ENCODE measurements around the gene HOXC9.

GRCh38 chr12:53939437-53940152, 964 bp downstream of the HOXC13 start:
- PRO-cap, 2 experiments: no peak in any of the 2 experiments

DNA sequence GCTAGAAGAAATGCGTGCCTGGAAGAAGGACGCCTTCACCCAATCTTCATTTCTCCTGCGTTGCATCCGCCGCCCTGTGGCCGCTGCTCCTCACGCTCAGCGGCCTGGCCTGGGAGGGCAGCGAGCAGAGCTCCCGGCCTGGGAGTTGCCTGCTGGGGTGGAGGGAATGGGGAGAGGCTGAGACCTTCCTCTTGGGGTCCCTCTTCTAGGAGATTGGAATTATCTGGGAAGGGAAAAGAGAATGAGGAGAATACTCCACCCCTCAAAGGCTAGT, 2.4 kb upstream of the HOXC12 start:
- PRO-cap, 2 experiments: no peak in any of the 2 experiments

DNA sequence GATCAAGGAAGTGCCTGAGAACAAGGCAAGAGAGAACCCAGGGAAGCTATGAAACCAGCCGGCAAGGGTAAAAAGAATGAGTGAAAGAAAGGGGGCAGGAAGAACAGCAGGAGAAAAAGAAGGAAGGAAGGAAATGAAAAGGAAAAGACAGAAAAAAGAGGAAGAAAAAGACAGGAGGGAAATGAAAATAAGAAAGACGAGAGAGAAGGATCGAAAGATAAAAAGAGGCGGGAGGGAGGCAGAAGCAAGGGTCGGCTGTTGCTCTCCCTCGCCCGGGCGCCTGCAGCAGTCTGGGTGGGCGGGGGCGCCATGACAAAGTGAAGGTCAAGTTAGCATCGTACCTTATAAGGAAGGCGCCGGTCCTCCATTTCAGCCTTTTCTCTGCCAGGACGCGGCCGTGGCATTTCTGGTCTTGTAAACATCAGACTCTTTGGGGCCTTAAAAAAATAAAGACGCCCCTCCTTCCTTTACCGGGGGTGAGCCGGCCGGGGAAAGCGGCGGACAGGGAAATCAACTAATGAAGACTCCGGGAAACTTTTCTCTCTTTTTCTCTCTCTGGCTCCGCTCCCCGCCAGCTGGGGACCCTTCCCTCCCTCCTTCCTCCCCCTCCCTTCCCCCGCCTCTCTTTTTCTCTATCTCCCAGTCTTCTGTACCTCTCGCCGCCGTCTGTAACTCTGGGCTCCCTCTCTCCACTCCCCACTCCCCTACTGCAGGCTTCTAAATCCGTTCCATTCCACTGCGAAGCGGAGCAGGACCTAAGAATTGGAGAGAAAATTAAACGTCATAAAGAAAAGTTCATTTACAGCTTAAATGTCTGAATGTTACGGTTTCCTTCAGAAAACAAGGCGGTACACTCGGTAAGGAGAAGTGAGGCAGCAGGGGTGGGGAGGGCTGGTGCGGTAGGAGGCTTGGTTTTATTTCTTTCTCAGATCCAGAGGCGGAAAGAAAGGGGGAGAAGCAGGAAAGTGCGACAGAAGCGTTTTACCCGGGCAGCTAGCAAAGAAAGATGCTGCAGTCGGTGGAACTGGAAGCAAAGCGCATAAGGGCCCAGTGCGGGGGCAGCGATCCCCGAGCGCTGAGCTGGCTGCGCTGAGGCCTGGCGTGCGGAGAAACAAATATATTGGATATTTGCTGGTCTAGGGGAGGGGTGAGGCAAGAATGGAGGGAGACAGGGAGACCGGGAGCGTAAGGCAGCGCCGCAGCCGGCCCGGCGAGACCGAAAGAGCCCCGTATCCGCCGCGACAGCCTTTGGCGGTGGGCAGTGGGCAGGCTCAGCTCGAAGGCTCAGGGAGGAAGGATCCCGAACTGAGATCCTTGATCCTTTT, 6.8 kb upstream of the HOXC11 start:
- PRO-cap, 2 experiments: no peak in any of the 2 experiments

DNA sequence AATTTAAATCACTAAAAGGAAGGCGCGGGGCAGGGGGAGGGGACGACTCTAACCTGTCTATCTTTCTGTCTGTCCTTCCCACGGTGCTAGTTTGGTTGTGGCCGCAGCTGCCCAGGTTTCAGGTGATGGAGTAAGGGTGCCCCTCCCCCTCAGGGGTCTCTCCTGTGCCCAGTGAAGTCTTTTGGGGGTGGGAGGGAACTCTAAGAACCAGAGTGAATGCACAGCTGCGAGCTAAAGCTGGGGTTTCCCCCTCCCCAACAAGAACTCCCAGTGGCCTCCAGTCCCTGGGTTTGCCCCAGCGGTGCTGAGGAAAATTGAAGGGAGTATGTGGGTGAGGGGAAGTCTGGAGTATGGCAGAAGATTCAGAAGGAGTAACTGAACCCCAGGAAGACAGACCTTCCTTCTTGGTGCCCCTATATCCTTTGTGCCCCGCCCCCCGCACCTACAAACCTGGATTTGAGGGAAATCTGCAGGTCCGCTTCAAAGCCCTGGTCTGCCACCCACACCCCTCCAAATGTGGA, 3.7 kb upstream of the HOXC9 start:
- PRO-cap, 2 experiments: no peak in any of the 2 experiments

GRCh38 chr12:53999921-54000871, at the start of gene HOXC9:
Gene HOXC9 (plus strand): TSS chr12:54000161.
- PRO-cap, 2 experiments: peak in 2 of 2 experiments; most common plus-strand start chr12:54000532 (in 2); most common minus-strand start chr12:53999974 (in 1)

DNA sequence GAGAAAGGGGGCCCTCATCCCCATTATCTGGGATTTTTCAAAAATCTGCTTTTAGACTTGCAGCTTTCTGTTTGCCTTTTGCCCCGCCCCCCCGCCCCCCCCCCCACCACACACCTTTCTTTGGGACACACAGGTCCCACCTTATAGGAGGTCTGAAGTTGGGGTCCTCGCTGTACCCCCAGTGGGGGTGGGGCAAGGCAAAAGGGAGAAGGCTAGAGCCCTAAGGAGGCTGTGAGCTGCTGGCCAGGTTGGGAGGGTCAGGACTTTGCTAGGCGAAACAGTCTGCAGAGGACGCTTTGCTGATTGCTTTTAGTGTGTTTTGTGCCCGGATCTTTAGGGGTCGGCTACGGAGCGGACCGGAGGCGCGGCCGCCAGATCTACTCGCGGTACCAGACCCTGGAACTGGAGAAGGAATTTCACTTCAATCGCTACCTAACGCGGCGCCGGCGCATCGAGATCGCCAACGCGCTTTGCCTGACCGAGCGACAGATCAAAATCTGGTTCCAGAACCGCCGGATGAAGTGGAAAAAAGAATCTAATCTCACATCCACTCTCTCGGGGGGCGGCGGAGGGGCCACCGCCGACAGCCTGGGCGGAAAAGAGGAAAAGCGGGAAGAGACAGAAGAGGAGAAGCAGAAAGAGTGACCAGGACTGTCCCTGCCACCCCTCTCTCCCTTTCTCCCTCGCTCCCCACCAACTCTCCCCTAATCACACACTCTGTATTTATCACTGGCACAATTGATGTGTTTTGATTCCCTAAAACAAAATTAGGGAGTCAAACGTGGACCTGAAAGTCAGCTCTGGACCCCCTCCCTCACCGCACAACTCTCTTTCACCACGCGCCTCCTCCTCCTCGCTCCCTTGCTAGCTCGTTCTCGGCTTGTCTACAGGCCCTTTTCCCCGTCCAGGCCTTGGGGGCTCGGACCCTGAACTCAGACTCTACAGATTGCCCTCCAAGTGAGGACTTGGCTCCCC, 1.4 kb downstream of the HOXC6 start:
- PRO-cap, 2 experiments: no peak in any of the 2 experiments

GRCh38 chr12:54033954-54034618, 1.2 kb downstream of the HOXC5 start:
- PRO-cap, 2 experiments: no peak in any of the 2 experiments

DNA sequence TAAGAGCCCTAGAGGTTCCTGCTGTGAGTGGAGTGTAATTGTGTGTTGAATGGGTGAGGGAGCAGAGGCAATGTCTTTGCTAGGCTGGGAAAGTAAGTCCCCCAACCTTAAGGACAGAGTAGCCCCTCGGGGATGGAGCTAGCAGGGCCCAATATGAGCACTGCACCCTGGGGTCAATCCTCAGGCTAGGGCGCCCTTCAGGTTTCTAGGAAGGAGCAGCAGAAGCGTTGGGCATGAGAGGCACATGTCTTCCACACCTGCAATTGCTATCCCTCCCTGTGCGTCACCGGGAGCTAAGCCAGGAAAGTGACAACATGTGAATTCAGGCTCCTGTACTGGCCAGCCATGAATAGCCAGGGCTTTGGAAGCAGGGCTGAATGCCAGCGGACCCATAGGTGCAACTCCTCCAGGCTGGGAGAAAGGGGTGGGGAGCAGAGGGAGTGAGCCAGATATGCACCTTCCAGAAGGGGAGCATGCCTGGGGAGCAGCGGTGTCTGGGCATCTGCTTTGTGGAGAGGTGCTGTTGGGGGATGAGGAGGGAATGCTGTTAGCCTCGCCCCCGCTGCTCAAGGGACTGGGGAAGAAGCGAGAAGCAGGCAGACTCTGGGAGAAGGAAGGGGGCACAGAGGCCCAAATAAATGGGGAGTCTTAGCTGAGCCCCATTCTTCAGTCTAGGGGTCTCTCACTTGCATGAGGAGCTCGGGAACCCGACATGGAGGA, 6.1 kb downstream of the HOXC5 start:
- PRO-cap, 2 experiments: no peak in any of the 2 experiments

DNA sequence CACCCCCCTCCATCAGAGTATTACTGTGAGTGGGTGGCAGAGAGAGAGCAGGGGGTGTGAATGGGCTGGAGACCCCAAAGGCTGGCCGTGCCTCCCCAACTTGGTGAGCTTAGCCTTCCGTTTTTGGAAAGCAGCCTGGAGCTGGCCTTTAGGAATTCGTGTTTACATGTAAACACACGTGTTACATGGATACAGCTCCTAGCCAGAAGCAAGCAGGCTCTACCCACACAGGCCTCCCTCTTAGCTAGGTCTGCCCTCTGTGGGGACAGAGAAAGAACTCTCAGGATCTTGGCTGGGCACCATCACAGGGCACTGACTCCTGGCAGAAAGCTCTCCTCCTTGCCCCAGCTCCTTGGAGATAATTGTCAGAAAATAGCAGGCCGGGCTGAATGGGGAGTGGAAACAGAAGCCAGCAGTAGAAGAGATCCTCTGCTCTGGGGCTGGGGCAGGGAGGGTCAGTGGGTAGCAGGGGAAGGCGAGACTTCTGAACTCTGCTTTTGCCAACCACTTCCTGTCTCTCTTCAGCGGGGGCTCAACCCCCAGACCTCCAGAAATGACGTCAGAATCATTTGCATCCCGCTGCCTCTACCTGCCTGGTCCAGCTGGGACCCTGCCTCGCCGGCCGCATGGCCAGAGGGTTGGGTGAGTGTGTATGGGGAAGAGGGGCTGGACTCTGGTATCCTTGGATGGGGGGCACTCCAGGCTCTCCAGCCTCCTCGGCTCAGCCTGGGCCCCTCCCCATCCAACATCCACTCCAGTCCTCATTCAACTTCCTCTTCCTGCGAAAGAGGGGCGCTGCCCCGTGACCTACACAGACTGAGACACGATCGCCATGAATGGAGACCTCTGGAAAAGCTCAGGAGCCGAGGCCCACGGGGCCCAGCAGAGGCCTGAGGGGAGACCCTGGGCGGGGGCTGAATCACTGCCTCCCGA, 734 bp upstream of the HOXC4 start:
- PRO-cap, 2 experiments: no peak in any of the 2 experiments

DNA sequence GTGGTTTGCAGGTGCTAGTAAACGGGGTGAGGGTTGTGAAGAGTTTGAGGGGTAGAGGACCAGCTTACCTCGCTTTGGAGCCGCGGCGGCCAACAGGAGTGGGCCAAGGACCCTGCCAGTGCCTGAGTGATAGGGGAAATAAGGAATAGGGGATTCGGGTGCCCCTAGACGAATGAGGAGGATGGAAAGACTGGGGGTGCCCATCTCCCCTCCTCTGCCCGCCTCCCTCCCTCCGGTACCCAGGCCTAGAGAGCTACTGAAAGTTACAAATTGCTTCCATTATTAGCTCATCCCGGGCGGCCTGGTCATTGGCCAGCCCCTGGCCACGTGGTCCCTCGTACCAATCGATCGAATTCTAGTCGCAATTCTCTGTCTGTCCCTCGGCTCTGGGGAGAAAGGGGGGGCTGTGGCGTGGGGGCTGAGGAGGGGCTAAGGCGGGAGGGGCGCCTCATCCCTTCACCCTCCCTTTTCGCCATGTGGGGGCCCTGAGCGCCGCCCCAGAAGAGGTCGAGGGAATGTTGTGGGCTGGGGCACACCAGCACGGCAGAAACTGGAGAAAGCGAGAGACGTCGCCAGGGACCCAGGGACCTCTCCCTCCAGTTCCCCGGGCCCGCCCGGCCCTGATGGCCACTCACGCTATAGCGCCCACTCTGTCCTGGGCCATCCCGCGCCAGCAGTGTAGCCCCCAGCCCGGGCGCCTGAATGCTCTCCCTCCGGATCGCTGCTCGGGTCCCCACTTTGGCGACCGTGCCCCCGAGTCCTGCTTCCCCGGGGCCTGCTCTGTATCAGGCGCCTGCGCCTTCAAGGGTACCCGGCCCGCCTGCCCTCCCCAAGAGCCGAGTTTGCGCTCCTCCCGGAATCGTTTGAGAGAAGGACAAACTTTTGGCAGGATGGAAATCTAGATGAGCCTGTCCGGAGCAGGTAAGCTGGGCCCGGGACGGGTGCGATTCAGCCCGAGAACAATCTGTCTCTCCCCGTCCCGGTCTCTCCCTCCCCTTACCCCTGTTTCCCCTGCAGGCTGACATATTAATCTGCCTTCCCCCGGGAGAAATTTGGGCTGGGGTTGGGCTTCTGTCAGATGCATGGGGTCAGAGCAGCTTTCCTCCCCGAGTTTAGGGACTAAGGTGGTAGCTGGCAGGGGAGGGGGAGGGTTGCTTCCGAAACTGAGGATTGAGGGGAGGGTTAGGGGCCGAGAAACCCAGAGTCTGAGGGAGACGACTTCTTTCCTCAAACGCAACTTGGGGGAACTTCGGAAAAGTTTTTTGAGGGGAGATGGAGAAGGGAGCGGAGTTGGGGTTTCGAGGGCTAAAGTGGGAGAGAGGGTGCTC, 62.6 kb downstream of the SMUG1 start:
- PRO-cap, 2 experiments: peak in 1 of 2 experiments; most common plus-strand start position 538 of the sequence (in 1)

DNA sequence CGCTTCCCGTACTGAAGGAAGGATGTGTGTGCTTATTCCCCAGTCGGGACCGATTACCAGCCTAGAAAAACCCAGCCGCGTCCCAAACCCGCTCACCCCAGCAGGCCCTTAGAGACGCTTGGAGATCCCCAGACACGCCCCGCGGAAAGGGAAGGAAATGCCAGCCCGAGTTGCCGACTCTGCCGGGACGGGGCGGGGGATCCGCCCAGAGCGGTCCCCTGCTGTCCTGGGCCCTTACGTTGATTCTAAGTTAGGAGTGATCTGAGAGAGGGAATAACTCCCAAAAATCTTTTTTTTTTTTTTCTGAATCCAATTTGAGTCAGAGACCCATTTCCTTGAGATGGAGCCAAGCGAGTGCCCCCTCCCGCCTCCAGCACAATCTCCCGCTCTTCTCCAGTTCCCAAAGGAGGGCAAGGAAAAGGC, 61.8 kb downstream of the SMUG1 start:
- PRO-cap, 2 experiments: peak in 2 of 2 experiments; most common plus-strand start position 176 of the sequence (in 1); most common minus-strand start position 58 of the sequence (in 2)

DNA sequence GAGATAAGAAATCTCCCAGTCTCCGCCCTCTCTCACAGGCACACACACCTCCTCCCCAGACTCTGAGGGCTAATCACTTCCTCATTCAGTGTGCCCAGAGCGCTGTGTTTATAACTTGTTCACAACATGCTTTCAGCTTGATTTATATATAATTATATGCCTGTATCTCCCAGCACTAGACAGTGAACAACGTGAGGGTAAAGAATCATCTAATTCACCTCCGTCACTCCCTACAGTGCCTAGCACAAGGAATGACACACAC, 13.3 kb downstream of the SMUG1 start:
- PRO-cap, 2 experiments: no peak in any of the 2 experiments

GRCh38 chr12:54196305-54196799, 7.6 kb upstream of the SMUG1 start:
- PRO-cap, 2 experiments: no peak in any of the 2 experiments

DNA sequence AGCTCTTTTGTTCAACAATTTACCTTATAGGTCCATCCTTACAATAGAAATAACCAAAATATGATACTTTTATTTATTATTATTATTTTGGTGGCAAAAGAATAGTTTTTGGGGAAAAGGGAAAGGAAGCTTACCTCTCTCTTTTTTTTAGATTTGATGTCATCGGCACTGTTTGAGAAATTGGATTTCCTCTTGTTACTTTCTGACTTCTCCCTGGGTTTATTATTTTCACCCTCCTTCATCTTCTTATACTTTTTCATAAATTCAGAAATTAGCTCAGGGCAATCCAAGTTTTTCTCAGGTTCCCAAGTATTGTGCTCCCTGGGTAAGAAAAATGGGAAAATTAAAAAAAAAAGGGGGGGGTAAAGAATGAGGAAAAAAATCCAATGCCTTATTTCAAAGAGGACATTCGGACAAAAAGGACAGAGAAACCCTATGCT, 28.0 kb downstream of the CBX5 start:
- PRO-cap, 2 experiments: no peak in any of the 2 experiments

DNA sequence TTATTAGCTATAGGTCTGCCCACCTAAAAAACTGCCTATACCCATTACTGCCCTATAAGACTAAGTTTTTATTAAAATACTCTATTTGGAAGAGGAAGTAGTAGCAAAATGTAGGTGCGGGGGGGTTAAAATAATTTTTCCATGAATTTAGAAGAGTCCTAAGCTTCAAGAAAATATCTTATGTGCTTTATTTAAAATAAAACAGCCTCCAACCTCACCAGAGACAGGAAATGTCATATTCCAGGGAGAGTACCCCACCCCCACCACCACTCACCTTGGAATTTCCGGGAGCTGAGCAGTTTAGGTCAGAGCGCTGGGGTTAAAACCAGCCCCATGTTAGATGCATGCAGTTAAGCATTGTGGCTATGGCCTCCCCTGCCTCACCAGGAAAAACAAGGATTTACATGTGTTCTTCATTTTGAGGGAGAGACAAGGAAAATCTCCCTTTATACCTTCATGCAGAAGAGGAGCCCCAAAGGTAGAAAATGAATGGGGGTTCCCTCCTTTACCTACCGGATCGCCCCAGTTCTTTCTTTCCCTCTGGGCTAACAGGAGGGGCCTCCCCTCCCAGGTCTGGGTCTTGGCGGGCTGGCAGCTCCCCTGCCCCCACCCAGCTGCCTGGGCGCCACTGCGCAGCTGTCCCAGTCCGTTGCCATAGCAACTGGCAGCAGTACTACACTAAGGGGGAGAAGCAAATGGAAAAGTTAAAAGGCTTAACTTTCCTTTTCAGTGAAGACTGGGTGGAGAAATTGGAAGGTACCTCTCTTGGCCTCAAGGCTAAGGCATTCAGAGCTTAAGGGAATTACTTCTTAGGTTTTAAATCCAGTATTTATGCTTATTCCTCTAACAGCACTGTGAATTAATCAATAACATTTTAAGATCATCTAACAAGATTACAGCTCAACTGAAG, 20.7 kb downstream of the CBX5 start:
- PRO-cap, 2 experiments: no peak in any of the 2 experiments

GRCh38 chr12:54277812-54278901, 1.8 kb downstream of the CBX5 start:
- PRO-cap, 2 experiments: no peak in any of the 2 experiments

DNA sequence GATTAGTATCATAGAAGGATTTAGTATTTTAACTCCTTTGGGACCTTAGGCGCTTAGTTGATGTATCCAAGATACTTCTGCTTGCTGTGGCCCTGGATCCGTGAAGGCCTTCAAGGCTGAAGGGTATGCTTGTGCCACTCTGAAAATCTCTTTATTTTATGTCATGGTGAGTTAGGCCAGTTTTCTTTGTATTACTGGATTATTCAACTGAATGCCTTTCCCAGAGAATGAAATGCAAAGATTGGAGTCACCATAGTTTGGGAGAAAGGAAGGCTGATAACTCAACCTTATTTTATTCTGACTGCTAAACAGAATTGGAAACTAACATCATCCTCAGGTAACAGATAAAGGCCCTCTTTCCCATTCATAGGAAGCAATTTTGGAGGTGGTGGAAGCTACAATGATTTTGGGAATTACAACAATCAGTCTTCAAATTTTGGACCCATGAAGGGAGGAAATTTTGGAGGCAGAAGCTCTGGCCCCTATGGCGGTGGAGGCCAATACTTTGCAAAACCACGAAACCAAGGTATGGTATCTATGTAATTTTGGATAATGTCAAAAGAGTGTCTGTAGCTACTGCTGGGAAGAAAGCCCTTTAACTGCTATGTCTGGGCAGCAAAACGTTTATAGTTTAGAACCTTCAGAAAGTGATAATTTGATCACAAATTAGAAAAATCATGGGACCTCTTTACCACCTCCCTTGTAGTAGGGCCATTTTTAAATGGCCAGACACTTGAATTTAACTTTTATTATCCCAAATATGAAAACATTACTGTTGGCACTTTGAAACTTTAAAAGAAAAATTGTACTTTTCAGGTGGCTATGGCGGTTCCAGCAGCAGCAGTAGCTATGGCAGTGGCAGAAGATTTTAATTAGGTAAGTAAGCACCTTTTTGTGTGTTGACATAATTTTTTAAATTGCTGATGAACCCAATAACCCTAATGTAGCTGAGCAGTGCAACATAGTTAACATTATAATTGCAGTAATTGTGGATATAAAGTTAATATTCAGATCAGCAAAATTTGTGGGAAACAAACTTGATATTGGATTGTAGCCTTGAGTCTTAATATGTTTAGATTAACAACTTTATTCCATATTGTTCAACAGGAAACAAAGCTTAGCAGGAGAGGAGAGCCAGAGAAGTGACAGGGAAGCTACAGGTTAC, 3.3 kb downstream of the HNRNPA1 start:
- PRO-cap, 2 experiments: no peak in any of the 2 experiments

DNA sequence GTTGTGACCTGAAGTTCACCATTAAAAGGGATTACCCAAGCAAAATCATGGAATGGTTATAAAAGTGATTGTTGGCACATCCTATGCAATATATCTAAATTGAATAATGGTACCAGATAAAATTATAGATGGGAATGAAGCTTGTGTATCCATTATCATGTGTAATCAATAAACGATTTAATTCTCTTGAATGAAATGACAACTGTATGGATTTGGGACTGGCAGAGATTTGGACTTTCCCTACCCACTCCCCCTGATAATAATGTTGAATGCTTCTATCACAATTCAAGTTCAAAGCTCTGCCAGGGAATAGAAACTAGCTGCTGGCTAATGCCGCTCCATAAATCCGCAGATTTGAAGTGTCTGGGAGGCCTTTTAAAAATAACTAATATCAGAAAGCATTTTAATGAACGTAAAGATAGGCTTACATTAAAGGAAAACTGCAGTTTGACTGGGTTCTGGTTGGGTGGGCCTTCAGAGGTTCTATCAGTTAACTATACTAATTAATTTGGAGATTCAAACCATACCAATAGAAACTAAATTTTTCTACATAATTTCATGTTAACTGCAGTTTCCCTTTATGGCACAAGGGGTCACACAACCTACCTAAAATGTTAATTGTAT, 4.6 kb downstream of the HNRNPA1 start:
- PRO-cap, 2 experiments: no peak in any of the 2 experiments

DNA sequence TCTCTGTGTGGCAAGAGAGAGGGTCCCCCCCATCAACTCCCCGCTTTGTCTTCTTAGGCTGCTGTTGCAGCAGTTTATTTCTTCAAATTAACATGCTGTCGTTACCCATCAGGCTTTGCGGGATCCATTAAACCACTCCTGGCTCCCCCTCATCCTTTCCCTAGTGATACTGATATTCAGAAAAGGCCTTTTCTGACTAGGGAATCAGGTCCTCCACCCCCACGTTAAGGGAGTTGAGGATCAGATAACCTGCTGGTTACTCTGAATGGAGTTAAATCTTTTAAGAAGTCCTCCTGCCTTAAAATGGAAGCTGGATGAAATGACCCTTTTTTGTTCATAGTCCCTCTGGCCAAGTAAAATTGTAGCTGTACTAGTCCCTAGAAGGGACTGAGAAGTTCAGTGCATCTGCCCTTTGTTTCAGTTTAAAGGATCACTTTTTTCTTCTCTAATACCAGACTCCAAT, 15.2 kb downstream of the GPR84 start:
- PRO-cap, 2 experiments: no peak in any of the 2 experiments

DNA sequence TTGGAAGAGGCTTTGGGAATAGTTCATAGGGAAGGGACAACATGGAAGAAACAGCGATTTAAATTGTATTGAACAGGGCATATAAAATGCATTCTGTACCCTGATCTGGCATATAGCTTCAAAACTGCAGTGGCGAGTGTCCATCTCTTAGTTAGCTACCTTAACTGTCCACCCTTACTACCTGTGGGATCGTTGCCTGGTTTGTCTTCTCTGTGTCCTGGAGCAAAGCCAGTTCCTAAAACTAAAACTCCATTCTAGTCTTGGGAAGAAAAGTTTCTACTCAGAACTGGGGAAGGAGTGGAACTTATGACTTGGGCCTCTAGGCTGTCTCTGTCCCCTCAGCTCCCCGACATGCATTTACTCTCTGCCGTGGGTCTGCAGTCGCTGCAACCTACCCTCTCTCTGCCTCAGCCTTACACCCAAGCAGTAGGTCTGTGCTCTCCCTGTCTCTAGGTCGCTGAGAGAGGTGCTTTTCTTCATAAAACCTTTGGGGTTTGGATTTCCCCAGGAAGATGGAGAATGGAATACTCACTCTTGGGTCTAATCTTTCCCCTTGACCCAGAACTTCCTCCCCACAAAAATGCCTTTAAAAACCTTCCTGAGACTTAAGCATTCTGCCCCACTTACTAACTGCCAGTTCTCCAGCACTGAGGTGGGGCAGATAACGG, 13.1 kb downstream of the GPR84 start:
- PRO-cap, 2 experiments: no peak in any of the 2 experiments

Data from psoas muscle (tissue), 2 donors.